Epidermal melanocyte (primary cell): Measurements from ENCODE around the gene UBE2E2.

GRCh38 chr3:21750218-21750626 is 788 bp downstream of the ZNF385D start:
- RRBS = no CpG with 5 or more reads among the region's 4 CpGs

- RRBS = 5% methylated on average over 65 of the region's 117 CpGs
These were observed at the start of gene UBE2E2 for GRCh38 chr3:23202835-23203929. Gene UBE2E2 (plus strand): TSS chr3:23203327.

GRCh38 chr3:23235165-23235719 is 32.1 kb downstream of the UBE2E2 start:
- RRBS = no CpG with 5 or more reads among the region's 1 CpG

DNA sequence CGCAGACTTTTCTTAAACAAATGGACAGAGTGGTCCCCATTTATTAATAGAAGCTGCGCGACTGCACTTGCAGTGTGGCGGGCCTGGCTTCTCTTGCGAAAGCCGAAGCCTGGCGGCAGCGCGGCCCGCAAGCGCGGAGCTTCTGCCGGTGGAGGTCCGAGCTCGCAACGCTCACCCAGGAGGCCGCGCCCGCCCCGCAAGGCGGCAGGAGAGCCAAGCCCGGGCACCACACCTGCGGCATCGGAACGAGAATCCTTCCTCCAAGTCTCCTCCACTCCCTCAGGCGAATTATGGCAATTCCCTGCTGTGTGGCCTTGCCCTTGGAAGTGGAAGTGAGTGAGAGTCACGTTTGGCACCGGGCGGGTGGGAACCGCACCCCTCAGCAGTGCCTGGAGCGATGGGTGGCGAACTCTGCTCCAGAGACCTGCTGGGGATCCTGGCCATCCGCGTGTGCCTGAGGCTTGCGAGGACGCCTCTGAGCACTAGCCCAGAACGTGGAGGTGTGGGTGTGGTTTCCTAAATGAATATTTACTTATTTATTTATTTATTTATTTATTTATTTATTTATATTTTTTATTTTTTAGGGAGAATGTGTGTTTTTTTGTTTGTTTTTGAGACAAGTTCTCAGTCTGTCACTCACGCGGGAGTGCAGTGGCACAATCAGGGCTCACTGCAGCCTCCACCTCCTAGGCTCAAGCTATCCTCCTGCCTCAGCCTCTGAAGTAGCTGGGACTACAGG is 133.7 kb upstream of the UBE2E1 start:
- RRBS = 17% methylated on average over 9 of the region's 39 CpGs

GRCh38 chr3:23818420-23818967 is 12.7 kb downstream of the UBE2E1 start:
- RRBS = no CpG with 5 or more reads among the region's 5 CpGs

GRCh38 chr3:23821673-23822415 is 16.1 kb downstream of the UBE2E1 start:
- RRBS = no CpG with 5 or more reads among the region's 4 CpGs

GRCh38 chr3:24373085-24373812 is 121.4 kb downstream of the THRB start:
- RRBS = no CpG with 5 or more reads among the region's 7 CpGs

DNA sequence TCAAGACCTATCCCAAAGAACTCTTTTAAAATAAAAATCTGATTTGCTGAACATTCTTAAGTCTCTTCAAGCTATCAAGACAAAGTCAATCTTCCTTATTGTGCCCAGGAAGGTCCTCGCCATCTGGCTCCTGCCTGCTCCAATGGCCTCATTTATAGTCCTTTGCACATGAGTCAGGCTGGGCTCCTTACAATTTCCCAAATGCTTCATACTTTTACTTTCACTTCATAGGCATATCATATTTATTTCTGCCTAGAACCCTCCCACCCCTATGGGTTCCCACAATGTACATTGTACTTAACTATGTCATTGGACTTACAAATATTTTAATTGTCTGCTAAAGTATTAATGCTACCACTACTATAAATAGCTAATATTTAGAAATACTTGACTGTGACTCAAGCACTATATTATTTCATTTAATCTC is 9.1 kb downstream of the THRB start:
- RRBS = no CpG with 5 or more reads among the region's 1 CpG

DNA sequence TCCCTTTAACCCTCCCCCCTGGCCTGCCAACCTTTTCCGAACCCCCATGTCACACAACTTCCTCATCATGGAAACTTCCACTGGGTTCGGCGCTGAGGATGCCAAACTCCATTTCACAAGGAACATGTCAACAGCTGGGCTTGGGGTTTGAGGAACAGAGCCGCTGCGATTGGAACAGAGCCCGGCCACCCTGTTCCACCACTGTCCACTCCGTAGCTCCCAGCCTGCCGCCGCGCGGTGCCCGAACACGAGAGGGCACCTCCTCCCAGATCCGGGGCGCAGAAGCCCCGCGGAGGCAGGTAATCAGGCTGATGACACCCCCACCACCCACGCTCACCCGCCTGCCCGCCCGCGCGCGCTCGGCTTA is 474 bp downstream of the THRB start:
- RRBS = 2% methylated on average over 13 of the region's 25 CpGs

GRCh38 chr3:24820019-24820344 is 325.3 kb upstream of the THRB start:
- RRBS = no CpG with 5 or more reads among the region's 2 CpGs

GRCh38 chr3:24829470-24829918 is 334.8 kb upstream of the THRB start:
- RRBS = 4% methylated on average over 10 of the region's 31 CpGs

GRCh38 chr3:25468651-25469436 is 40.8 kb downstream of the RARB start:
- RRBS = no CpG with 5 or more reads among the region's 8 CpGs

DNA sequence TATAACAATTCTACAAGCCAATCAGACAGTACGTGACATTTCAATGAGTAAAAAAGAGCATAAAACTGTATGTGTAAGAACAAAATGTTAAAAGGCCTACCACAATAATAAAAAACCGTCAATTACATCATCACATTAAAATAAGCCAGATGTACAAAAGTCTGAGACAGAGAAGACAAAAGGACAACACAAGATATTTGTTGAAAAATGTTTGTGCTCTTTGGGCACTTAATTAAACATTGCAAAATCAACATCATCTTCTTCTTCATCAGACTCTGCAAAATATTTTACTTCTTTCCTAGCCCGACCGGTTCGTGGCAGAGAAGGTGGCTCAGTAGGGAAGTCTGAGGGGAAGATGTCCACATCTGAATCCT is 66.6 kb downstream of the TOP2B start:
- RRBS = no CpG with 5 or more reads among the region's 5 CpGs

GRCh38 chr3:25619316-25620276 is 45.1 kb downstream of the TOP2B start:
- RRBS = no CpG with 5 or more reads among the region's 3 CpGs

GRCh38 chr3:25662822-25663365 is 1.8 kb downstream of the TOP2B start:
- RRBS = no CpG with 5 or more reads among the region's 7 CpGs

- RRBS = no CpG with 5 or more reads among the region's 2 CpGs
These were observed 53.5 kb downstream of the NGLY1 start for GRCh38 chr3:25729606-25730376.

GRCh38 chr3:25911378-25911969 is 121.6 kb downstream of the OXSM start:
- RRBS = no CpG with 5 or more reads among the region's 7 CpGs

GRCh38 chr3:26099746-26100334 is 309.9 kb downstream of the OXSM start:
- RRBS = no CpG with 5 or more reads among the region's 1 CpG